Measurements from ENCODE around the genes METTL24, SLC22A16 and CDK19.

DNA sequence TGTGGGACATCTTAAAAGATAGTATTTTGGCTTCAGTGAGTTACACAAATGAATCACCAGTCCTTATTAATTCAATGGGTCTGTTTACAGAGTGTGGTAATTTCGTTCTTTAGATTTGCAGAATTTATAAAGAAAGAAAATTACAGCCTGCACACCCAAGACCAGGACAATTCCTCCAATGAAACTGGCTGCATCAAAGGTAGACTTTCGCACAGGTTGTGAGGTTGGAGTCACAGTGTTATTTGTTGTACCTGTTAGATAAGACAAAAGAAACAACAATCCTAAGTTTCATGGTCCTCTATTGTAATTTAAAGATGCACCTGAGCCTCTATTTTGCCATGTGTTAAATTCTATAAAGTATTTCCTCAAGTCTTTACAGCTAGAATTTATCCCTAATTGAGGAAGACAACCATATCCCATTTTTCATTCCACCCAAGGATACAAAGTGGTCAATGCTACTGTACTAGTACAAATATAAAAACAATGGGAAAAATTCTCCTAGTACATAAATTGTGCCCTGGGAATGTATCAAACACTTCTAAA lies 13.4 kb downstream of the CD164 start:
- CAGE, long polyA plus RNA = no peak
- RRBS = no CpG with 5 or more reads among the region's 2 CpGs

GRCh38 chr6:109447082-109447957 lies 6.8 kb downstream of the SMPD2 start:
- CAGE, long polyA plus RNA = no peak
- RRBS = 90% methylated on average over 7 of the region's 16 CpGs

GRCh38 chr6:109746820-109747545 lies 55.9 kb downstream of the FIG4 start:
- CAGE, long polyA plus RNA = no peak
- RRBS = no CpG with 5 or more reads among the region's 5 CpGs

DNA sequence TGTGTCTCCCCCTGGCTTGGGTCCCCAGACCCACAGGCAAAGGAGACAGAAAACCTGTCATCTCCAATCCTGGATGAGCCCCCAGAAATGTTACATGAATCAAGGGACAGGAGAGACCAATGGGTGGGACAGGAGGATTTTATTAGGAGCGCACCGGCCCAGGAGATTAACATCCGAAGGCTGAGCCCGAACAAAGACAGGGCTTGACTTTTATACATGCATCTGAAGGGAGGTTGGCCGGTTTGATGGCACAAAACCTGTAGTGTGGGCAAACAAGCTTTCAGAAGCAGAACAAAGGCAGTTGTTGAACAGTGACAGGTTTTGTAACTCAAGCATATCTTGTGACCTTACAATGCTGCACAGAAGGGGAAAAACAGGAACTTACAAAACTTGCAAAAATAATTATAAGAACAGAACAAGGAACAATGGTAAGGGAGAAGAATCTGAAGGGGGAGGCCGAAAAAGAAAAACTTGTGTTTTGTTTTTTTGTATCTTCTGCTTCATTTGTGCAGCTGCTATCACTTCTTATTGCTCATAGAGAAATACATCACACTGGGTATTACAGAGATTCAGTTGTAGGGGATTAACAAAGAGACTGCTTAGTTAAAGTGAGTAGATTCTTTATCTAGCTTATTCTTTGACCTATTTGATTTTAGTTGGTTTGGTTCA lies 83.8 kb upstream of the GPR6 start:
- CAGE, long polyA plus RNA = no peak
- RRBS = 75% methylated on average over 4 of the region's 6 CpGs

DNA sequence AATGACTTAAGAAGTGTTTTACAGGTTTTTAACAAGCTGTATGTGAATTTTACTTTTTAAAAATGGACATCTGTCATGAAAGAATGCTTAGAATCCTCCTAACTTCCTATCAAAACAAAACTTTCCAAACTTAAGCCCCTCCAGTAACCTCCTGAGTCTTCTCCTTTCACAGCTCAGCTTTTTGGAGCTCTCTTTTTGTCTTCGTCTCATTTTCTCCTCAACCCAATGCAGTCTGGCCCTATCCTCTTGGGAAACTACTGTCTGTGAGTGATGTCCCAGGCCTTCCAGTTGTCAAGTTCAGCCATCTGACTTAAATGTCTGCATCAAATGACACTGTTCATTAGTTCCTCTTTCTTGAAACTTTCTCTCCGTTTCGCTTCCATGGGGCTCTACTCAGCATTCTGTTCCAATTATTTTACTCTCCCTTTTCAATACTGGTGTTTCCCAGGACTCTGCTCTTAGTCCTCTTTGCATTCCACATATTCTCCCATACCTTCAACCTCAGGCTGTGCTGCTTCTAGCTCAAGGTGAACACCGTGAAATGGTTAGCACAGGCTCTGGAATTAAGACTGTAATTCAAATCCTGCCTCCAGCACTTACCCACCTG lies 1.4 kb downstream of the CDC40 start:
- CAGE, long polyA plus RNA = no peak
- RRBS = no CpG with 5 or more reads among the region's 4 CpGs

GRCh38 chr6:110182433-110182840 lies 2.2 kb downstream of the CDC40 start:
- CAGE, long polyA plus RNA = no peak
- RRBS = no CpG with 5 or more reads among the region's 1 CpG

DNA sequence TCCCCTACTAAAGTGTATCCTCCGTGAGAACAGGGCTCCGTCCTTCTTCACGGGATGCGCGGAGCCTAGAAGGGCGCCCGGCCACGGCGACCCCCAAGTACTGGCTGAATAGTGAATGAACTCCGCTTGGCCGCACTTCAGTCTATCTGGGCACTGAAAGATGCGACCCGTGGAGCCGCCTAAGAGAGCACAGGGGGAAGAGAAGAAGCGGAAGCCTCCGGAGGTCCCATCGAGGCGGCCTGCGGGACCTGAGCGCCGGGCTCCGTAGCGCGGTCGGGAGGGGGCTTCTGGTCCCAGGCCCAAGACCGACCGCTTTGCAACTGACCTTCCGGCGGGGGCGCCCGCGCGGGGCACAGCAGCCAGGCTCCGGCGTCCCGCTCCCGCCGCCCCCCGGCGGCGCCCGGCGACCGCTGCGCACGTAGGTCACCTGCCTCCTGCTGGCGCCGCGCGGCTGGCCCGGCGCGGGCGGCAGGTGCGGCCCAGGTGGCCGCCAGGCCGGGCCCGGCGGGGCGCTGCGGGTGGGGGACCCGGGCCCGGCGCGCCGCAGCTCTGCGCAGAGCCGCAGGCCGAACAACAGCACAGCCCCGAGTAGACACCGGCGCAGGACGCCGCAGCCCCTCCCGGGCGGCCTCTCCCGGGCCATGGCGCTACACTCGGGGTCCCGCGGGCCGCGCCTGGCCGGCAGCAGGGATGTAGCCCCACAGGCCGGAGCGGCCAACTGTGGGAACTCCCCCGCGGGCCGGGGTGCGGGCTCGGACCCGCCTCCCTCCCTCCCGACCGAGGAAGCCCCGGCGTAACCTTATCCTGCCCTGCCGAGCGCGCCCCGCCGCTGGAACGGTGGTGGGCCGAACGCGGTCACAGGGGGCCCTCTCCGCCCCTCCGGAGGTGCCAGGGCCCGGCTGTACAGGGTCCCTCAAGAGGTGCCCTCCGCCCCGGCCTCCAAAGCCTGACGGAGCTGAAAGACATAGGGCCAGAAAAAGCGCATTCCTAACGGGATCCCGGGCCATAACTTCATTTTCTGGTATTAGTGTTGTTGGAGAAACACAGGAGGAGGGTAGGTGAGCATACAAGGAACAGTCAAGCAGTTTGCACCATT lies at the start of gene METTL24:
METTL24 (minus strand) TSS at position 720 of the 1,096 bp plus-strand sequence.
- CAGE, long polyA plus RNA = no peak
- RRBS = 5% methylated on average over 74 of the region's 114 CpGs

- CAGE, long polyA plus RNA = no peak
- RRBS = no CpG with 5 or more reads among the region's 3 CpGs
Measured at GRCh38 chr6:110363689-110364179, 5.6 kb upstream of the METTL24 start.

- CAGE, long polyA plus RNA = no peak
- RRBS = 2% methylated on average over 14 of the region's 100 CpGs
Measured at GRCh38 chr6:110476006-110477003, at the start of gene SLC22A16. TSS of gene SLC22A16 (minus strand) at chr6:110476613.

DNA sequence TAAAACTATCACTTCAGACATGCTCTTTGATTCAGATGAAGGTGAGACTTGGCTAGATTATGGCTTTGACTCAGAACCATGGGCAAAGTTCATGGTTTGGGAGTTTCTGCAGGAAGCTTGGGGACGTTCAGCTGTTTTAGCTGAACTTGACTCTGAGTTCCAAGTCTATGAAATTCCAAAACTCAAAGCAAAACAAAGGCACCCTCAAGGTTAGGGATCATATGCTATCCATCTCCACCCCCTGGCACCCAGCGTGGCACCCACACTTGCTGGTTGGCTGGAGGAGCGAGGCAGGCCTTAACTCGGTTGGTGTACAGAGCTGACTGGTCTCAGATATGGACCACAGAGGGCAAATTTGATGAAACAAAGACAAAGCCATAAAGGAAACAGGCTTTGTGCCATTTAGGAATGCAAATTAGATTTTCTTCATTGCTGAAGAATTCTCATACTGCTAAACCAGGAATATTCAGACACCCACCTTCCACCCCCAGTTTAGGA lies 88.4 kb upstream of the SLC22A16 start:
- CAGE, long polyA plus RNA = no peak
- RRBS = no CpG with 5 or more reads among the region's 4 CpGs

DNA sequence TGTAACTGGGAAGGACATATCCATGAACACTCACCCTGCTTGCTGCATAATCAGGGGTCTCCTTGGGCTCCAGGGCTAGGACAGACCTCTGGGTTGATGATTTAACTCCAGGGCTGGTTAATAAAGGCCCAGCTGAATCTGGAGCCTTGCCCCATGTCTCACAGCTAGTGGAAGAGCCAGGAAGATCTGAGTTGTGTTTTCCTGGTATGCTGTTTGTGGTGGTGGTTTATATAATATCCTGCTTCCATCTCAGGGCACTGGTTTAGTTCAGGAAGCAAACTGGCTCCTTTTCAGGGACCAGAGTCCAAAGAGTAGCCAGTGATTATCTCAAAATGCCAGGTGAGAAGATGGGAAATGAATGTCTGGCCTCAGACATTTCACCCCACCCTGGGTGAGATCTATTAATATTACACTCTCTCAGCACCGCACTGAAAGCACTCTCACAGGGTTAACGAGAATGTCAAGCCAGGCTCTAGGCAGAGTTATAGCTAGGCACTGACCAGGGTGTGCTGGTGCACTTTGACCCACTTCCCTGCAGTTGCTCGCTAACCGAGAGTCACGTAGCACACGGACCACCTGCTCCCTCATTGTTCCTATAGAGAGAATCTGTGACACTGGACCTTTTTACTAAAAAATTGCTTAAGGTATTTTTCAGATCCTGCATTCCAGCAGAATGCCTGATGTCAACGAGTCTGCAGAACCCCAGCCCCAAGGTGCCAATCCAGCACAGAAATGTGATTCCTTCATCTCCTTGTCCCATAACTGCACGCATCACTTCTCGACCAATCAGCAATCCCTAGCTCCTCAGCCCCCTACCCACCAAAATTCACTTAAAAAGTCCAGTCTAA lies 90.2 kb upstream of the SLC22A16 start:
- CAGE, long polyA plus RNA = no peak
- RRBS = no CpG with 5 or more reads among the region's 9 CpGs

- CAGE, long polyA plus RNA = no peak
Measured at GRCh38 chr6:110682515-110682762, 132.8 kb downstream of the CDK19 start.

GRCh38 chr6:110814281-110814852 lies 902 bp downstream of the CDK19 start:
- CAGE, long polyA plus RNA = no peak
- RRBS = under 1% methylated on average over 28 of the region's 63 CpGs

DNA sequence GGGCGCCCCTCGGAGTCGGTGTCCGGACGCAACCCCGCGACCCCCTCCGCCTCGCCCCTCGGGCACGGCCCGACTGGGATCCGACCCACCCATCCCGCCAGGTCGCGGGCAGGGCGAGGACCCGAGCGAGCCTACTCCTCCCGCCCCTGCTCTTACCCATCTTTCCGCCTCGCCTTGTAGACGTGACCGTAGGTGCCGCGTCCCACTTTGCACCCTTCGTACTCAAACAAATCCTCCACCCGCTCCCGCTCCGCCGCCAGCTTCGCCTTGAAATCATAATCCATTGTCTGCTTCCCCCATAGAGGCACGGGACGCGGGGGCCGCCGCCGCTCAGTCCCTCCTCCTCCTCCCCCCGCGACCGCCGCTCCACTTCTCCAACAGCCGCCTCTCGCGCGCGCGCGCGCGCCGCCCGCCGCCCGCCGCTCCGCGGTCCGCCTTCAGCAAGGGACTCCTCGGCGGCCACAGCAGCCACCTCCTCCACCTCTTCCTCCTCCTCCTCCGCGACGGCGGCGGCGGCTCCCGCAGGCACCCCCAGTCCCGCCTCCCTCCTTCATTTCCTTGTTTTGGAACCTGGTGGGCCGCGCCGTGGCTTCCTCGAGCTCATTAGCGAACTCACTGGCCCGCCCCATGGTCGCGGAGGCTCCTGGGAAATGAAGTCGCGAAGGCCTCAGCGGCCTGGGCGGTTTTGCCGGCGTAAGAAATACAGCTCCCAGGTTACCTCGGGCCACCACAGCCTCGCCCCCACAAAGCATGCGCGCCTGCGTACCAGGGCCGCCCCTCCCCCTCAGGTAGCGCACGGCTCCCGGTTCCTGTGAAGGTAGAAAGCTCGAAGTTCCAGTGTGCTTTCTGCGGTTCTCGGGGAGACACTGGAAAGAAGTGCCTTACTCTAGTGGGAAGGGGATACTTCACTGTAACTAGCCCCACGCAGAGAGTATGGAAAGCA lies at the start of gene CDK19:
CDK19 (minus strand) TSS at position 617 of the 943 bp plus-strand sequence.
- CAGE, long polyA plus RNA = start-site peak on the minus strand centred at position 300 of the sequence, 63 bp wide, 92 and 27 reads in 2 replicates
- RRBS = under 1% methylated on average over 11 of the region's 96 CpGs

DNA sequence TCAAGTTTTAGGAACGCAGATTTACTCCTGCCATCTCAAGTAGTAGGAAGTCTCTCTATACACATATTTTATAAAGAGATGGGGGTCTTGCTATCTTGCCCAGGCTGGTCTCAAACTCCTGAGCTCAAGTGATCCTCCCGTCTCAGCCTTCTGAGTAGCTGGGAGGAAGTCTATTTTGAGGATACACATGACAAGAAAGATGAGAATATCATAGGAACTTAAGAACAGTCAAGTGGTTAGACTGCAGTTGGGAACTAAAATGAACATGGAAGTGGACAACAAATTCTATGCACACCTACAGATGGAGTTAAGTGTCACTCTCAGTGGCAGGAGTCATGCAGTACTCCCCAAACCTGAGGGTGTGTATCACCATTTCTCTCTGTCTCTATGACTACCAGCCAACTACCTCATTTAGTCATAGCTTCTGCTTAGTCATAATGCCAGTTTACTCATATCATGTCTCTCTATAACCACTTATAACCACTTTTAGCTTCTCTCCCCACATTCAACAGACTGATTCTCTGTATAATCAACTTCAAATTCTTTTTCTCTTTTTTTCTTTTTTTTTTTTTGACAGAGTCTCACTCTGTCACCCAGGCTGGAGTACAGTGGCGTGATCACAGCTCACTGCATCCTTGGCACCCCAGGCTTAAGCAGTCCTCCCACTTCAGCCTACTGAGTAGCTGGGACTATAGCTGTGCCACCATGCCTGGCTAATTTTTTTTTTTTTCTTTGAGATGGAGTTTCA lies 13.9 kb upstream of the GTF3C6 start:
- CAGE, long polyA plus RNA = no peak
- RRBS = no CpG with 5 or more reads among the region's 3 CpGs

- CAGE, long polyA plus RNA = no peak
- RRBS = no CpG with 5 or more reads among the region's 3 CpGs
Measured at GRCh38 chr6:110958052-110958312, 524 bp upstream of the GTF3C6 start.

GRCh38 chr6:111032644-111033260 lies 50.9 kb downstream of the RPF2 start:
- CAGE, long polyA plus RNA = no peak
- RRBS = no CpG with 5 or more reads among the region's 4 CpGs

DNA sequence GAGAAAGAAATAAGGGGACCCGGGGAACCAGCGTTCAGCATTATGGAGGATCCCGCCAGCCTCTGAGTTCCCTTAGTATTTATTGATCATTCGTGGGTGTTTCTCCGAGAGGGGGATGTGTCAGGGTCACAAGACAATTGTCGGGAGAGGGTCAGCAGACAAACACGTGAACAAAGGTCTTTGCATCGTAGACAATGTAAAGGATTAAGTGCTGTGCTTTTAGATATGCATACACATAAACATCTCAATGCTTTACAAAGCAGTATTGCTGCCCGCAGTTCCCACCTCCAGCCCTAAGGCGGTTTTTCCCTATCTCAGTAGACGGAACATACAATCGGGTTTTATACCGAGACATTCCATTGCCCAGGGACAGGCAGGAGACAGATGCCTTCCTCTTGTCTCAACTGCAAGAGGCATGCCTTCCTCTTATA lies 3.9 kb upstream of the MFSD4B start:
- CAGE, long polyA plus RNA = no peak
- RRBS = no CpG with 5 or more reads among the region's 13 CpGs

- CAGE, long polyA plus RNA = no peak
- RRBS = no CpG with 5 or more reads among the region's 3 CpGs
Measured at GRCh38 chr6:111329505-111329820, 70.3 kb downstream of the MFSD4B start.

- CAGE, long polyA plus RNA = no peak
- RRBS = no CpG with 5 or more reads among the region's 2 CpGs
Measured at GRCh38 chr6:111346013-111346433, 86.9 kb downstream of the MFSD4B start.